Hair follicle dermal papilla cell (primary cell): ENCODE data around the gene LRRK1.

- CAGE, long polyA plus RNA: no peak
Measured at GRCh38 chr15:100096169-100096526, 245.6 kb downstream of the ADAMTS17 start.

DNA sequence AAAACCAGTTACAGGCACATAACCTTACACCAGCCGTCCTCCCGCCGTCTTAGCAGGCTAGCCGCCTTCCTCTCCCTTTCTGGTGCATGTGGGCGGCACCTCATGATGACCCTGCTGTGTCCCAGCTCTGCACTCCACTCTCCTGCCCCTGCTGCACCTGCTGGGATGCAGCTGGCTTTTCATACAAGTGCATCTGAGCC, 216.5 kb downstream of the ADAMTS17 start:
- CAGE, long polyA plus RNA: no peak

DNA sequence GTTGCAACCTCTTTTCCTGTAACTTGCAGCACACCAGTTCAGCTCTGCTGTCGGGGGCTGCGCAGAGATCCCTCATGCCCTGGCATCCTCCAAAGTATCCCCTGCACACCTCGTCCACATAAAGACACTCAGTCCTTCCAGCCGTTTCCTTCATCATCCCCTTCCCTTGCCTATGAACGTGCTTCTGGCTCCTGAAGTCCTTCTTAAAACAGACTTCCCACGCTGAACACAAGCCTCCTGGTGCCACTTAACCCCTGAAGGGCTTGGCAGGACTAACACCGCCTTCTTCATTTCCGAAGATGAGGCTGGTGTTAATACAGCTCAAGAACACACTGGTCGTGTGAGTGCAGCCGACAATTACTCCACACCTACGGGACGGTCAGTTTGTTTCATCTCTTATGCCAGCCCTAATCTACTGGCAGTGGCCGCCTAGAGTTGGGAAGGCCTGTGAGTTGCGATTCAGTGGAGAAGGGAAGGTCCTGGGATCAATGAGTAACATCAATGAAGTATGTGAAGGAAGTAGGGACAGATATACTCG, 156.1 kb downstream of the ADAMTS17 start:
- CAGE, long polyA plus RNA: no peak

DNA sequence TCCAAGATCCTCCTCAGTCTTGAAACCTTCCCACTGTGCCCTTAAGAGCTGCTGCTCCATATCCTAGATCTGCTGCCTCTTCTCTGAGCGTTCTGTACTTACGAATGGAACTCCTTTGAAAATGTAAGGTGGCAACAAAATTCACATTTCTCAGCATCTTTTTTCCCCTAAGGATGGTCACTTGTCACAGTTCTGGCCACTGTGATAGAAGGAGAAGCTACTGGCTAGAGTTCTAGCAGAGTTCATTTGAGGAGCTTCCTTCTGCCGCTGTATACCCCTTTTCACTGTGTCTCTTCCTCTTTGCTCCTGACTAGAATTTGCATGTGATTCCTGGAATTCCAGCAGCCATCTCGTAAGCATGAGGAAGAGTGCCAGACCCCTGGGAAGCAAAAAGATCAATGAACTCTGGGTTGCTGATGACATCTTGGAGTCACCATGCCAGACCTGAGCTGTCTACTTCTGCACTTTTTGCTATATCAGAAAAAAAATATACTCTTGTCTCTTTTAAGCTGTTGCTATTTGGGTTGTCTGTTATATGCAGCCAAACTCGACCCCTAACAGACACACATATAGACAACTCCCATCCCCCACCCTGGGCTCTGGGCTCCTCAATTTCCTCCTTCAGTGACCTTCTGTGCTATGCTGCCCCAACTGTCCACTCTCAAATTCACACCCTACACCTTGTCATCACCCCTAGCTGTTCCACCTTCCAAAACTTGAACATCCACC, 3.6 kb upstream of the ADAMTS17 start:
- CAGE, long polyA plus RNA: no peak

- CAGE, long polyA plus RNA: no peak
Measured at GRCh38 chr15:100372655-100373162, 30.9 kb upstream of the ADAMTS17 start.

GRCh38 chr15:100417143-100417428, 75.3 kb upstream of the ADAMTS17 start:
- CAGE, long polyA plus RNA: no peak

- CAGE, long polyA plus RNA: no peak
Measured at GRCh38 chr15:100544541-100544943, 15.8 kb upstream of the CERS3 start.

DNA sequence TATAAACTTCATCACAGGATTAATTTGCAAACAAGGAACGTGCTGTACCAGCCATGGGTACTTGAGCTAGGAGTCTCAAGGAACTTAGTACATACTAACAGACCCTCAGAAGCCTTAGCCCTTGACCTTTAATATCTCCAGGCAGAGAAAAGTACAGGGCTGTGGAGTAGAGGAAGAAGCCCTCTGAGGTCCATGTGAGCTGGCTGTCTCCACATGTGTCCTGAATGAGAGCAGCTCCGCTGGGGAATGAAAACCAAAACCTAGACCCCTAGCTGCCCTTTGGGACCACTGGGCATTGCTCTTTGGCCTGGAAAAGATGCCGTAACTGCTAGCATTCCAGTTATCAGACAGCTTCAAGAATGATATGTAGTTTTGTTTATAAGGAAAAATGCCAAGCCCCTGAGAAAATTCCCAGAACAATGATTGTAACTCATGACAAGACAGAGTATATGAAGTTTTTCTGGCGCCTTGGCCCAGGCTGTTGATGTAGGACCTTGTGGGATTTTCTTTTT, 92.2 kb downstream of the ASB7 start:
- CAGE, long polyA plus RNA: no peak

- CAGE, long polyA plus RNA: no peak
Measured at GRCh38 chr15:100905262-100905774, 13.8 kb upstream of the LRRK1 start.

DNA sequence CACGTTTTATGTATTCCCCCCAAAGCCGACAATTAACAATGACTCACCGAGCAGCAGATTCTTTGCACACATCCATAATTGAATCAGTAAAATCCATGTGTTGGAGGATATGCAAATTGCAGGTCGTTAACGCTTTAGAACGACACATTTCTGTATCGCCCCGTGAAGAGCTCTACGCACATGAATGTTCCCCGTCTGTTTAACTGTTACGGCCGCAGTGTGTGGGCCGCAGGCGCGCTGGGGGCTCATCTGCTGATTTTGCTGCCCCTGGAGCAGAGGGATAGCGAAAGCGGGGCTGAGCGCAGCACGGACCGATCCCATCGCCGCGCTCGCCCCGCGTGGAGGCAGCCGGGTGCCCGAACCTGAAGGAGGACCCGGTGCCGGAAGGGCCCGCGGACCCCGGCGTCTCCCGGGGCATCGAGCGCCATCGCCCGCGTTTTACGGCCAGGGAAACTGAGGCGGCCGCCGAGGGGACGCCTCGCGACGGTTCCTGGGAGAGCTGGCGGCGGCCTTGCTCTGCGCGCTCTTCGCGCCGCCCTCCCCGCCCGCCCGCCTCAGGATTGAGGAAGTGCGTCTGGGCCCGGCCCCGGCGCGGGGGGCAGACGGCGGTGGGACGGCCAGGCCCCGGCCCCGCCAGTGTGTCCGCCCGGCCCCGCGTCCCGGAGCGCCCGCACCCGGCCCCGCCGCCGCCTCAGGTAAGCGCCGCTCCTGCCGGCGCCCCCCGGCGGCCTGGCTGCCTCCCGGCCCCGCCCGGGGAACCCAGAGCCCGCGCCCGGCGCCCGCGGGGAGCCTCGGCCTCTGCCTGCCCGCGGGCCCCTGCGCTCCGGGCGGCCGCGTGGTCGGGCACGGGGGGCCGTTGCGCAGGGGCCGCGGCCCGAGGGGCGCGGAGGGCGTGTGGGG, at the start of gene LRRK1:
Gene LRRK1, plus strand, starts transcription at position 601 of the 900 bp plus-strand sequence.
- CAGE, long polyA plus RNA: no peak

- CAGE, long polyA plus RNA: no peak
Measured at GRCh38 chr15:101023916-101024599, 104.9 kb downstream of the LRRK1 start.

DNA sequence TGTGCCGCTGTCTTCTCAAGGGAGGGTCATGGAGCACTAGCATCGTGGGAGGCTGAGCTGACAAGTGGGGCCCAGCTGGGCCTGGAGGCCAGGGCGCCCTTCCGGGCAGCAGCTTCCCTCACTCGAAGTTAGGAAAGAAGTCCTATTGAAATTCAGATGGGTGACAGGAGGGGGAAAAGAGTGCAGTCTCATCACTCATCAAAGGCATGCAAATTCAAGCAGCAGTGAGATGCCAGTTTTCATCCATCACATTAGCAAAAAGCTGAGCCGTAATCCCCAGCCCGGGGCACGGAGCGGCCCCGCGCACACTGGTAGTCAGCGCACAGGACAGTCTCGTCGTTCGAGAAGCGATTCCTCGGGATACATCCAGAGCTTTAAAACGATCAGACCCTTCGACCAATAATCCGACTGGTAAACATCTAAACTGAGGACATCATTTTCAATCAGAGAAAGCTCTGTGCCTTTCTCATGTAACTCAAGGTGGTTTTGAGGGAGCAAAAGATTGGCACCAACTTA, 128.3 kb downstream of the LRRK1 start:
- CAGE, long polyA plus RNA: no peak

DNA sequence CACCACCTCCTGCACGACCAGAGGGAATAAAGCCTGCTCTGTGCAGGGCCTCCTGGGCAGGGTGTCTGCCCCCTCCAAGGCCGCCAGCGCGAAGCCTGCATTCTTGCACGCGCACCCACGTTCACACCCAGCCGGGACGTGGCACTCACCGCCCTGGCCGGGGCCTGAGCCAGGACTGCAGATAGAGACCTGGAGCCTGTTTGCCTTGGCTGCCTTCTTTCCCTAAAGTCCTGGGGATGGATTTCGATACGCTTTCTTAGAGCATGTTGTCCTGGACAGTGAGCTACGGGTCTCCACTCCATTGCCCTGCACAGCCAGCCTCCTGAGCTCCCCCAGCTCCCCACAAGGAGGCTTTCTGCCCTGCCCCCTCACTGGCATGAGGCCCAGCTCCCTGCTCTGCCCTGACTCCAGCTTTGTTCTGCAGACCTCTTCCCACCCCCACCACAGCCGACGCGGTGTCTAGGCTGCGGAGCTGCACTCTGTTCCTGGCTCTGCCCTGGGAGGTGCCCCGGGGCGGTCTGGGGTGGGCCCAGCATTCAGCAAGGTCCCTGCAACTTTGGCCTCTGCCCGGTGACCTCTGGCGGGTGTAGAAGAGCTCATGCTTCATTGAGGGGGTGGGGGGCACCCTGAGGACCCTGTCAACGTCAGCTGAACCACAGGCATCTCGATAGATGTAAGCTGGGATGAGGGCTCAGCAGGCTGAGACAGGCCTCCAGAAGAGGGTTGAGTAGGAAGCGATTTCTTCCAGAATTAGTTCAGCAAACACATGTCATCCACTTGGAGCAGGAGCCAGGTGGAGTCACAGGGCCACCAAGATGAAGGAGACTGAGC, 145.0 kb downstream of the LRRK1 start:
- CAGE, long polyA plus RNA: no peak

DNA sequence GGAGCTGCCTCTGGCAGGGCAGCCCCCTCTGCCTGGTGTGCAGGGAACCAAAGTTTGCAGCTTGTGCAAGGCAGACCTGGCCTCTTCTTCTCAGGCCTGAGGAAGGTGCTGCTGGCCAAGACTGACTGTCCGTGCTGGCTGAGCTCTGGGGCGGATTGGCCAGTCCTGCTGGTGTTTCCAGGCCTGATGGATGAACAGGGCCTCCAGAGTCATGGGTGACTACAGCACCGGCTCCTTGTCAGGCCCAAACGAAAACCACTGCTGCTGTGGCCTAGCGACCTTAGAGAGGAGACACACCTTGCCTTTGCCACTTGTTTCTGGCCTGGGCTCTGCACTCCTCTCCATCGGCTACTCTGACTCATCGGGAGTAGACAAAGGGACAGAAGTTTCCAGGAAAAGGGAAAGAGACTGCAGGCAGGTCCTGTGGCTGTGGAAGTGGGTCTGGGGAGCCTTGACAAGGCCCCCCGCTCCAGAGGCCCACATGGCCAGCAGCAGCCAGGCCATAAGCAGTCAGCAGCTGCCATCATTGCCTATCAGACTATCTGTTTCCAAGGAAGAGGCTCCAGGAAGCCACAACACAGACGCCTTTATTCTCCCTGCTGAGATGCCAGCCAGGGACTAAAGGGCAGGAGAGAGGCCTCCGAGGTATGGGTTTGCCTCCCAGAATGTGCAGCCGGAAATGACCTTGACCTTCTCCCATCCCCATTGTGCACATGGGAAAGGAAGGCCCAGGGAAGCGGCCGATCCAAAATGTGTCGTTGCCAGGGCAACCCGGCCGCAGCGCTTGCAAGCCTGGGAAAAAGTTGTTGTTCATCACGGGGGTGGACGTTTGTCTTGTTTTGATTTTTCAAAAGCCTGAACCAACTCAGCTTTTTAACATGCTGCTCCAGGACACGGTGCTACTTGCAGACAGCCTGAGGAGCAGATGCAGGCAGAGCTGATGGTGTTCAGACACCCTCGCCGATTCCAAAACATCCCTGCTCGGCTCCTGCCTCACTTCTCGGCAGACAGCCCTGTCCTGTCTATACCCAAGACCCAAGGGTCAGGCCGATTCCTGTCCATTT, 160.4 kb downstream of the CHSY1 start:
- CAGE, long polyA plus RNA: no peak

DNA sequence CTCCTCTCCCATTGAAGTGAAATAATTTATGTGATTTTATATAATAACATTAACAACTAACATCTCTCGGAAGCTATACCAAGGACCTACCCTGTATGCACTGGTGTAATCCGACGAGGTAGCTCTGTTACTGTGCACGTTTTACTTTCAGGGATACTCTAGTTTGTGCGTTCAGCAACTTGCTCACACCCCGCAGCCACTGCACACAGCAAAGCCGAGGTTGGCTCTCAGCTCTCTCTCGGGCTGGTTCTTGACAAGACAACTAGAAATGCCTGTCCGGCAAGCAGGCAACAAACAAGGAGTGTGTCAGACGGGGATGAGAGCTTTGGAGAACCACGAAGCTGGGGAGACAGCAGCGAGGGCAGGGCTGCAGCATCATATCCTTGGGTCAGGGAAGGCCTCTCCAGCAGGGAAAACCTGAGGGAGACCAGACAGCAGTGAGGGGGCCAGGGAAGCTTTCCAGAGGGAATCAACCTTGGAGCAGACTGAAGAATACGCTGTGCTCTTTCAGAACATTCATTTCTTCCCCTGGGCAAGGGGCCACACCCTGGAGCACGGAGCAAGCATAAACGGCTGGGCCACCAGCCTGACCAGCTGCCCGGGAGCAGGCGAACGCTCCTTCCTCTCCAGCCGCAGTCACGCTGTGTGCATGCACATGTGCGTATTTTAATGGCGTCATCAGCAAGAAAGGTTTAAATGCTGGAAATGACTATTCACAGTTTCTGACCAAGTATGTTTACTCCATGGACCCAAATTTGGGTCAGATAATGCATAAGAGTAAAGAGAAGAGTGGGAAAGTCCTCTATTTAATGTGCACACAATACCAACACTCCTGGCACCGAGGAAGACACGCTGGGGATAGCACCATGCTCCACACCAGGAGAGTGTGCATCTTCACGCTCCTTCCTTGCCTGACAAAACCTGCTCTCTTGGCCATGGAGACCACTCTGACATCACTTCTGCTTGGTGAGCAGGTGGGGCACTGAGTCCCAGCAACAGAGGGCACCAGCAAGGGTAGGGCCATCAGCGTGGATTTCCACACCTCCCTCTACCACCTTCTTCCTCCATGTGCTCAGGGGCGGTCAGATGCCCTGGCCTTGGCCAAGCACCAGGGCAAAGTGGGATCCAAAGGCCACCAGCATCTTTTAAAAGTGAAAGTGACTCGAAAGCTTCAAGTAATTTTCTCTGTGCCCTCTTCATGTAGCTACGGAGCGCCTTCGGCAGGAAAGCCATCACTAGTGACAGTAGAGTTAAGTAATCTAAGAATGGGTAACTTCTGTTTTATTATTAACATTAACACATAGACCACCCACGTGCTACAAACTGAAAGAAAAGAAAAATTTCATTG, 58.4 kb downstream of the CHSY1 start:
- CAGE, long polyA plus RNA: no peak

DNA sequence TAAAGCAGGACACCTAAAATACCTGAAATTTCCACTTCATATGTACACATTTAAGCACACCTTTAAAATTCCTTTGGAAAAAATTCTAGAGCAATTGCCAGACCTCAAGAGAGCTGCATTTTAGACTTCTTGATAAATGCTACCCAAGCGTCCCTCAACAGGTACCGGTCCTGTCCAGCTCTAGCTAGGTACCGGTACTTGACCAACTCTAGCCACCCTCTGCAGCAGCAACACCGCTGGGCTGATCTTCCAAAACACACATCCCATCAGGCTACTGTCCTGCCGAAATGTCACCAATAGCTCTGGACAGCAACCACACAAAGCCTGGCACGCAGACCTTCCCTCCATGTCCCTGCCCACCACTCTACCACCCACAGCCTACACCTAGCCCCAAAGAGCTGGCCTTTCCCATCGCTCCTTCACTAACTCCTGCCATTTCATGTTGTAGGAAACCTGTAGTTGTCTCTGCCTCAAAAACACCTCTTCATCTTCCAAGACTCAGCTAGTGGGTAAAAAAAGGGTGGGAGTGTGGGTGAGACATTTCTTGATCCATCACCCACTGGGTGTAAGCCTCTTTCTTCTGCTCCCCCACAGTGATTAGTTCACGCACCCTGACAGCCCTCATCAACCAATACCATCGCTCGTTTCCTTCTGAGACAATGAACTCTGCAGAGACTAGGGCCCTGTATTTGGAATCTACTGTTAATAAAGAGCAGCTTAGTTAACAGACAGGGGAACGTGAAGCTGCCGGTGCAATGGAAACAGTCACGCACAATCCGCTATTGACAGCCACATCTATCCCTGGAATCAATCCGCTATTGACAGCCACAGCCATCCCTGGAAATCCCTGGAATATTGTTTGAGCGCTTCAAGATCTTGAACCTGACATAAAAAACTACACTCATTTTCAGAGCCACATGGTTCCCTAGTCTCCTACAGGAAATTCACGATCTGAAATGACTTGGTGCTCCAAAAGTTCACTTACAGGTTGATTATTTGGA, 6.7 kb downstream of the CHSY1 start:
- CAGE, long polyA plus RNA: no peak

DNA sequence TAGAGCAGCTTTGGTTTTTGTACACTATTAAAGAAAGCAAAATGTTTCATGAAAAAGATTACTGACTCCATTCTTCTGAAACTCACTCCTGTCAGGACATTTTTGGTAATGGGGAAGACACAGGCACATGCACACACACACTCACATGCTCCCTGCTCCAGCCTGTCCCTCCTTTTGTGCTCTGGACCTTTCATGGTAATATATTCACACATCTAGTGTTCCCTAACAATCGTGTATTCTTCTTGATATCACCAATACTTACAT, 2.5 kb downstream of the SELENOS start:
- CAGE, long polyA plus RNA: no peak

GRCh38 chr15:101469047-101470484, 19.9 kb downstream of the PCSK6 start:
- CAGE, long polyA plus RNA: no peak

DNA sequence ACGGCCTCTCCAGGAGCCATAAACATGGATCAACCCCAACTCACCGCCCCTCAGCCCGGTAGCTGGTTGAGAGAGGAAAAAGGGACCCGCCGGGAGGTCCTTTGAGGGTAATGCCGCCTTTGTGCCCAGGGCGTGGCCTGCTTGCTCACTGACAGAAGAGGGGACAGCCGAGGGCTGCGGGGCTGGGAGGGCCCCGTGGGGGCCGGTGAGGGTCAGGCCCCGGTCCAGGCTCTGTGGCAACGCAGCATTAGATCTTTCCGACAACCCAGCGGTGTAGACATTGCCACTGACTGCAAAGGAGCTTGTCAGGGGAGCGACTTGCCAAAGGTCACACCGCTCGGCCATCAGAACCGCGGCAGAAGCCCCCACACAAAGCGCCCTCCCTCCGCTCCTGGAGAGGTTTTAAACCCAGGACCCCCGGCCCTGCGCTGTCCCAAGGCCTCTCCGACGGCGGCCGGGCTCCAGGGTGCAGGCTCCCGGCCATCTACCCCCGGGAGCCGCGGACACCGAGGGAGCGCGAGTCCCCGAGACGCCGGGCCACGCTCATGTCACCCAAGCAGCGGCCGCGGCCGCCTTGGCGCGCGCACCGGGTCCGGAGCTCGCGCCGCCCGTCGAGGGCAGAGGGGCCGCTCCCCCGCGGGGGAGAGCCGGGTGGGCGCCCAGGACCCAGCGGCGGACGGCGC, 1.0 kb downstream of the PCSK6 start:
- CAGE, long polyA plus RNA: no peak

GRCh38 chr15:101495128-101495750, 5.7 kb upstream of the PCSK6 start:
- CAGE, long polyA plus RNA: no peak